ENCODE measurements around a stretch of chr7.

DNA sequence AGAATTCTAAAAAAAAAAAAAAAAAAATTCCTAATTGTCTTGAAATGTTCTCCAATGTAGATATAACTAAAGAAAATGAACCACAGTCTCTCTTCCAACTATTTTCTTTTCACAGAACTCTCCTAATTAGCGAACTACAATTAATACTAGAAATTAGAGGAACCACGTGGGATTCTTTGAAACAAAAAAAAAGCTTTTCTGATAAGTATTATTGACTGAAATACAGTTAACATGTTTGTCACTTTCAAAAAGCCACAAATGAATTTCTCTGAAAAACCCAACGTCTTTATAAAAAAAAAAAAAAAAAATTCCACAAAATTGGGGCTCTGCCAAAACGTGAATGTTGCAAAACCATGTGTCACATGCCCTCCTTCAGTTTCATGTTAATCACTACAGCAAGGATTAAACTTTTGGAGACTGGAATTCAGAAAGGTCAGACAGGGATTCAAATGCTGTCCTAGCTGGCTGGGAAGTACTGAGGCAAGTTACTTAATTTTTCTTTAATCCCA, 277.9 kb upstream of the KLF14 start:
- PRO-cap = no peak

DNA sequence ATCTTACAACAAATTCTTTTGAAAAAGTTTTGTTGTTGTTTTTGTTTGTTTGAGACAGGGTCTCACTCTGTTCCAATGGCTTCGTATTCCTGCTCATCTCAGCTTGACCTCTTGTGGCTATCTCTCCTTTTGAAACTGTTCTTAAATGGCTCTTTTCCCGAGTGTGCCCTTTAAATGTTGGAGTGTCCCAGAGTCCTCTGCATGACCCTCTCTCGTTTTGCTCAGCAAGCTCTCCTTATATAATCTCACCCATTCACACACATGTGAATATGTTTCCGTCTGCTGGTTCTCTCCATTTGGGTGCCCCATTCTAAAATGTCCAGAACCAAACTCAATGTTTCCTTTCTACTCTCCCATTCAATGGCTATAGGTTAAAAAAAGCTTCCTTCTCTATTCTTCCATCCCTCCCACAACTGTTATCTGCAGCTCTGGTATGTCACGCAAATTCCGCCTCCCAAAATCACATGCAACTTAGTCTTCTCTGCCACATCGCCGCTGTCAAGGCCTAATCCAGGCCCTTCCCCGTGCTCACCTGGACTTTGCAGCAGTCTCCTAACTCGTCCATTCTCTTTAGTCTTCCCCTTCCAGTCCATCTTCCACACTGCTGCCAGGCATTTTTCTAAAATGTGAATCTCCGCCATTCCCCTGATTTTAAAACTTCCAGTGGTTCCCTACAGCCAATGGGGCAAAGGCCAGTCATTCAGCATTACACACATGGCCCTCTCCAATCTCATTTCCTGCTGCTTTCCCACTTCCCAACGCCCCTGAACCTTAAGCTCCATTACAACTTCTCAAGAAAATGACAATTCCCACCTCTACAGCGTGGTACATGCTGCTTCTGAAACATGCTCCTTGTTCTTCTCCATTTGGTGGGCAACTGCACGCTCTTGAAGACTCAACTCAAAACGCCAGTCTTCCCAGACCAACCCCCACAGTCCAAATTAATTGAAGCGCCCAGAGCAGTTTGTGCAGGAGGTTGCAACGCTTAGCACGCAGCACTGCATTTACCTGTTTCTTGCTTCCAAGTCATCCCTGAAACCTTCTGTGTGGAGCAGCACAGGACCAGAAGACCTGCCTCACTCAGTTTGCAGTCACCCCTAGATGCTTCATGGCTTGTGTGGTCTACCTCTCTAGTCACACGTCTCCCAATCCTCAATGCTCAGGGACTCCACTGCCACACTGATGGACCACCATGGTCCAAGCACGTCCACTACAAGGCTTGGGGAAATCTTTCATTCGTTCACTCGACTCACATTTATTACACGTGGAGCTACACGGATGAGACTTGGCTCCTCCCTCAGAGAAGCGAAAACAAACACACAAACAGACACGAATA, 248.4 kb upstream of the MKLN1 start:
- PRO-cap = no peak

- PRO-cap = no peak
These were observed 222.3 kb upstream of the MKLN1 start for GRCh38 chr7:131105476-131105638.

- PRO-cap = bidirectional peak, plus-strand start at chr7:131581541, minus-strand start at chr7:131581486; unidirectional peak, plus-strand start at chr7:131581898
These were observed 25.0 kb upstream of the PODXL start for GRCh38 chr7:131581110-131582092.

DNA sequence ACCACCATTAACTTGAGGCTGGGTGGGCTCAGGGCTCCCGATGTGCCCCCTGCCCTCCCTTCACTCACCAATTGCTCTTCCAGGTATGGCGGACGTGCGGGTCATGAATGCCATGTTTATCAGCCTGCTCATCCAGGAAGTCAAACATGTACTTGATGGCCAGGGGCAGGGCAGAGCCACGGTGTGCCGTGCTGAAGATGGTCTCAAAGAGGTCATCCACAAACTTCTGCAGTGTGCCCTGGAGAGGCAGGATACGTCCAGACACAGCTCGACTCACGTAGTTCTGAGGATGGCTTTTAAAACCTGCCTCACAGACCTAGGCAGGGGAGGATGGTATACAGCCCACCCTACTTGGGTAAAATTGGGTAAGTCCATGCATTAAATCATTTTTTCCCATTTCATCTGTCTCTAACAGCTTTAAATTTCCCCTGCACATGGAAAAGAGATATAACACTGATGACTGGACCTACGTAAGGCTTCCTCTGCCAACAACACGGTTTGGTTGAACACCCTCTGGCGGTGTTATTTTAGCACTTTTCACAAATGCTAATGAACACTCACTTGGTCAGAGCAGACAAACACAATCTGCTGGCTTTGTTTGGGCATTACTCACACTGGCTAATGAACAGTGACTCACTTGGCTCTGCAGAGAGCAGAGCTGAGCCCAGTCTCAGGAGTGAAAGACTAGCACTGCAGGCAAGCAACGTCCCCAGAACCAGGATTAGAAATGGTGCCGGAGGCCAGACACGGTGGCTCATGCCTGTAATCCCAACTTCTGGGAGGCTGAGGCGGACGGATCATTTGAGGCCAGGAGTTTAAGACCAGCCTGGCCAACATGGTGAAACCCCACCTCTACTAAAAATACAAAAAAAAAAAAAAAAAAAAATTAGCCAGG, 431.0 kb downstream of the PLXNA4 start:
- PRO-cap = no peak

DNA sequence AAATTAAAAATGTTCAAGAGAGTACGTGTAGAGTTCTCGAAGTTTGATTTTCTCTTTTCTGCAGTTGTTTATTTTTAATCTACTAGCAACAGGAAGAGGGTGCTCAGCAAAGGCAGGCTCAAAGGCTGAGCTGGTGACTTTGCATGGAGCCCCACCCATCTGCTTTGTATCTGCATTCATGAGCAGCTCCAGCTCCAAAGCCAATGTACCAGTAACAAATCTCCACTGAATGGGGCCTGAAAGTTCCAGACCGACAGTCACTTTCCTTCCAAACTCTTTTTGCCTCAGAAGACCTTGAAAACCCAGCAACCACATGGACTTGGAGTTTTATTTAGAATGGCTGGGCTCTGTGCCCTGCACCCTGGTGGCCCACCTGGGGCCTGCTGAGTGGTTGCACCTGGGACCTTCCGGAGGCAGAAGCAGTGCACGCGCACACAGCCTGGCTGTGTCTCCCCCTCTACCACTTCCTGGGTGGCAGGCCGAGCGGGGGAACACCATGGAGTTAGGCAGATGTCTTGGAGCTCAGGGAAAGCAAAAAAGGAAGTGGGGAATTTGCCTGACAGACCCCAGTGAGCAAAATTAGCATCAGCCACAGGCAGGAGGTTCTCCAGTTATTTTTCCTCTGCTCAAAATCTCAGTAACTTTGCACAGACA, 195.1 kb upstream of the PLXNA4 start:
- PRO-cap = no peak

GRCh38 chr7:133424047-133424584, 171.2 kb downstream of the EXOC4 start:
- PRO-cap = no peak

DNA sequence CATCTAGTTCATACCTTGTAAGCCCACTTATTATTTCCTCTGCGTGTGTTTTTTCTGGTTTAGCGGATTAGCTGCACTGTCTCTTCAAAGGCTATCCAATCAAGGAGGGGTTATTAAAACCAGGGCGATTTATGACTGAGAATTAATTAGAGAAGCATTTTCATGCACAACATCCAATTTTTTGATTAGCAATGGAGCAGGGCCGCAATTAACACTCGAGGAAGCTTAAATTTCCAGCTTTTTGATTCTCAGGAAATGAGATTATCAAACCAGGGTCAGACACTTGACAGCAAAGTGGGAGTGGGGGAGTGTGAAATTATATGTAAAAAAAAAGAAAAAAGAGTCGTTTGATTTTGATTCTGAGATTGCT, 249.0 kb downstream of the EXOC4 start:
- PRO-cap = no peak

DNA sequence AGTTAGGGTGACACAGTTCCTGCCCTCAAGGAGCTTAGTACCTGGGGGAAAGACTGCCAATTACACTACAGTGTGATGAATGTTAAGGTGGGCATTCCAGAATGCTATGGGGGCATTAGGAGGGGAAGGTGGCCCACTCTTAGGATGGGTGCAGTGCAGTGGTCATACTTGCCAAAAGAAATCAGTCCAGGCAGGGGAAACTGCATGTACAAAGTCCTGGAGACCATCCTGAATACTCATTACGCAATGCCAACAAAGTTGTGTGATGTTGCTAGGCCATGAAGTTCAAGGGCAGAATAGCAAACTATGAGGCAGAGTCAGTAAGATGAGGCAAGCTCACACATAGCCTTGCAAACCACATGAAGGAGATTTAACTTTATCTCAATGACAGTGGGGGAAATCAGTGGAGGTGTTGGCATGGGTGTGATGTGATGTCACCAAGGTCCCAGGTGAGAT, 49.7 kb upstream of the SLC35B4 start:
- PRO-cap = no peak

DNA sequence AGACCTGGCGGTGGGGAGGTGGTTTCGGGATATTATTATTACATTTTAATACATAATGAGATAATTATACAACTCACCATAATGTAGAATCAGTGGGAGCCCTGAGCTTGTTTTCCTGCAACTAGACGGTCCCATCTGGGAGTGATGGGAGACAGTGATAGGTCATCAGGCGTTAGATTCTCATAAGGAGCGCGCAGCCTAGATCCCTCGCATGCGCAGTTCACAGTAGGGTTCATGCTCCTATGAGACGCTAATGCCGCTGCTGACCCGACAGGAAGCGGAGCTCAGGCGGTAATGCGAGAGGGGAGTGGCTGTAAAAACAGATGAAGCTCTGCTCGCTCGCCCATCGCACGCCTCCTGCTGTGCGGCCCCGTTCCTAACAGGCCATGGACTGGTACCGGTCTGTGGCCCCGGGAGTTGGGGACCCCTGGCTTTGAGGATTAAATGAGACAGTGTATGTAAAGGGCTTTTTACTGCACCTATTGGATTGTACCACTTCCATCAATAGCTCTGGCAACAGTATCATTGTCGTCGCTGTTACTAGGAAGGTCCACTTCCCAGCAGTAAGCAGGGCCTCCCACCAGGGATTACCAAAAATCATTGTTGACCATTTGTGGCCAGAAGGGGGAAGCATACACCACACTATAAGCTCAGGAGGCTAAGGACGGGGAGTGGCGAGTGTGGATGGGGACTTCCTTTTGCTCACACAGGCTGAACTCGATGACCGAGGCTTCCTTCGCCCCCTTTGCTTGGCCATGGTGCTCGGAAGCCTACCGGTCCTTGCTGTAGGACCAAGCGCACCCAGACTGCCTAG, 26.5 kb downstream of the AKR1B1 start:
- PRO-cap = bidirectional peak, plus-strand start at position 322 of the sequence, minus-strand start at position 184 of the sequence

GRCh38 chr7:134528015-134528599, 740 bp downstream of the AKR1B10 start:
- PRO-cap = no peak

DNA sequence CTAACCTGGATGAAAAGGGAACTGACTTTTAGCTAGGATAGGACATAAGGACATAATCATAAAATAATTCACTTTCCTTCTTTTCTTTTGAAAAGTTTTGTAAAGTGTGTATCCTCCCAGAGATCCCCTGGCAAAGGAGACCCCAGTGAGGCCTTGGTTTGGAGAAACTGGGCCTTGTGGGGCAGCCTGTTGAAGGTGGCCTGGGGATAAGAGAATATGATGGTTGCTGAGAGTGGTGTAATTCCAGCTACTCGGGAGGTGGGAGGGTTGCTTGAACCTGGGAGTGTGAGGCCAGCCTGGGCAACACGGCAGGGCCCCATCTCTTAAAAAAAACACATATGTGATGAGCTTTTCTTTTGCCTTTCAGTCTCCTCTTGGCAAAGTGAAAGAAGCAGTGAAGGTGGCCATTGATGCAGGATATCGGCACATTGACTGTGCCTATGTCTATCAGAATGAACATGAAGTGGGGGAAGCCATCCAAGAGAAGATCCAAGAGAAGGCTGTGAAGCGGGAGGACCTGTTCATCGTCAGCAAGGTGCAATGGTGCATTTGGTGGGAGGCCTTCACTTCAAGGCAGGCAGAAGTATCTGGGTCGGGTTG, 3.0 kb downstream of the AKR1B10 start:
- PRO-cap = no peak

- PRO-cap = no peak
These were observed 57.1 kb downstream of the BPGM start for GRCh38 chr7:134703777-134704153.

- PRO-cap = no peak
These were observed 33.3 kb upstream of the CALD1 start for GRCh38 chr7:134746061-134746536.

- PRO-cap = no peak
These were observed 3.9 kb downstream of the CALD1 start for GRCh38 chr7:134783054-134784107.

DNA sequence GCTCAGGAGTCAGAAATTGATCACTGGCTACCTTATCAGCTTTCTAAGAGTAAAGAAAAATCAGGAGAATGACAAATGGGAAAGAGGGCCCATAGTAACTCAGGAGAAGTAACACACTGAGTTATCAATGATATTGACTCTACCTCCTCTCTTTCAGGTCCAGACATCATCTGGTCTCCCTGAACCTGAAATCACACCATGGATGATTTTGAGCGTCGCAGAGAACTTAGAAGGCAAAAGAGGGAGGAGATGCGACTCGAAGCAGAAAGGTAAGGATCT, 88.0 kb downstream of the CALD1 start:
- PRO-cap = no peak

DNA sequence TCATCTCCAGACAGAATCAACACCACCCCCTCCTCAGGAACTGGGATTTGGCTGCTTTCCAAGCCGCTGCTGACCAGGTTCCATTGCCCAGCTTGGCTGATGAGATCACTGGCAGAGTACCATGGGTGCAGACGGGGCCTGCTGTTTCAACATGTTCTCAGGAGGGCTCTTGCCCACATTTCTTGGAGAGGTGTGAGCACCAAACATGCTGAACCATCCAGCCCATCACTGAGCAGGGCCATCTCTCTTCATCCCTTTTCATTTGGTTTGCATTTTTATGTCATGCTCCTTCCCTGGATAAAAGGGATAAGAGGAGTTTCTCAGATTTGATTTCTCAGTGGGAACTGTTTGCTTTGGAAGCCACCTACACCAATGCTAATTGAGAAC, 95.7 kb upstream of the AGBL3 start:
- PRO-cap = no peak

GRCh38 chr7:134910847-134911390, 75.4 kb upstream of the AGBL3 start:
- PRO-cap = no peak

GRCh38 chr7:134996126-134996534, 9.8 kb downstream of the AGBL3 start:
- PRO-cap = no peak

- PRO-cap = no peak
These were observed 2.4 kb downstream of the TMEM140 start for GRCh38 chr7:135150137-135150803.

All from cardiac septum (tissue), 1 donor.